UCH-1 (cell line): ENCODE measurements around a stretch of chr17.

GRCh38 chr17:77115477-77115920 is 25.3 kb upstream of the SEC14L1 start:
- RRBS = no CpG with 5 or more reads among the region's 2 CpGs

DNA sequence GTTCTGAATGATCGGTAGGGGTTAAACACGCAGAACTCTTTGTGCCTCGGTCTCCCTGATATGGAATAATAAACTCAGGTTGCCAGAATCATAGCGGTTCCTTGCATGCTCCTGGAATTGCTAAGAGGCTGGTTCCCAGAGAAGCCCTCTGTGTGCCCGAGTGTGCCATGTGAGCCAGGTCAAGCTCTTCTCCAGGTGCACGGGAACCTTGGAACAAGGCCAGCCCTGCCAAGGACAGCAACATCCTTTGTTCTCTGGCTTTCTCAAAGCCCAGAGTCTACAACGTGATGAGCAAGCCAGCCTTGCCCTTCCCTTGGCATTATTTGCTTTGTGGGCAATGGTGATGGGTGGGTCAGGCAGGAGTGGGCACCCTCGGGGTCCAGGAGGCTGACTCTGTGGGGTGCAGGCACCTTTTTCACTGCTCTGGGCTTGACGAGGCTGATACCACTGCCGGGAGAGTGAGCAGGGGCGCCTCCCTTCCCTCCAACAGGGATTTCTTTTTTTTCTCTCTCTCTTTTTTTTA is 14.2 kb upstream of the SEC14L1 start:
- RRBS = no CpG with 5 or more reads among the region's 11 CpGs

- RRBS = 3% methylated on average over 29 of the region's 62 CpGs
Measured at GRCh38 chr17:77140196-77140862, 440 bp upstream of the SEC14L1 start.

- RRBS = no CpG with 5 or more reads among the region's 4 CpGs
Measured at GRCh38 chr17:77151116-77151367, 10.3 kb downstream of the SEC14L1 start.

DNA sequence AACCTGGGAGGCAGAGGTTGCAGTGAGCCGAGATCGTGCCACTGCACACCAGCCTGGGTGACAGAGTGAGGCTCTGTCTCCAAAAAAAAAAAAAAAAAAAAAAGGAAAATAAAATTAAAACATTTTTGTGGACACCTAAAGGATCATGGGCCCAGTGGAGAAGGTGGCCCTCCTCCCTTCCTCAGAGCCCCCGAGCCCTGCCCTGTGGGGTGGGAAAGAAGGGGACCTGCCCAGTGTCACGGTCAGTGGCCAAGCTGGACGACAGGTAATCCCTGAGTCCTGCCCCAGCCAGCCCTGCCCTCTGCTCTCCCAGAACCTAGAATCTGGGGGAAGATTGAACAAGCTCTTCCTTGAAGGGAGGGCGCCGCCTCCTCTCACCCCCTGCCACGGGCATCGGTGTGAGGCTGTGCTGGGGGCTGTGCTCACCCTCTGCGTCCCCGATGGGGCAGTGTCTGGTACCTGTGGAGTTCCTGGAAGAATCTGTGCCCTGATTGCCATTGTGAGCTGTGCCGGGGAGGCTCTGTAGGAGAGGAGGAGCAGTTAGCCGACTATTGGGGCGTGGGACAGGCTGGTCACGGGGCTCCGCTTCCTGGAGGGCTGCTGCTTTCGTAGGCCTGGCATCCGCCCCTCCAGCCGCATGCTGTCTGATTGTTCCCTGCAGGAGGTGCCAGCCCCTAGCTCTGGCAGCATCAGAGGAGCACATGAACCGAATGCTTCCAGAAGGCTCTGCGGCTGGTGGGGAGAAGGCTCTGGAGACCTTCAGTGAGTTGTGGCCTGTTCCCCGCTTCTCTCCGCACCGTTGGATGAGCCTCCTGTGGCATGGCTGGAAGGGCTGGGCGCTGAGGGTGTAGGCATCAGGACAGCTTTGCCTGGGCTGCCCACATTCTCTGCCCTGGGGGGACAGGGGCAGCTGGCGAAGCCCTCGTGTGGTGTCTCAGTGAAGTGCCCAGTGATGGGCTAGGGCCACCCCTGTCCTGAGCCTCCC is 53.9 kb upstream of the SEPTIN9 start:
- RRBS = no CpG with 5 or more reads among the region's 27 CpGs

DNA sequence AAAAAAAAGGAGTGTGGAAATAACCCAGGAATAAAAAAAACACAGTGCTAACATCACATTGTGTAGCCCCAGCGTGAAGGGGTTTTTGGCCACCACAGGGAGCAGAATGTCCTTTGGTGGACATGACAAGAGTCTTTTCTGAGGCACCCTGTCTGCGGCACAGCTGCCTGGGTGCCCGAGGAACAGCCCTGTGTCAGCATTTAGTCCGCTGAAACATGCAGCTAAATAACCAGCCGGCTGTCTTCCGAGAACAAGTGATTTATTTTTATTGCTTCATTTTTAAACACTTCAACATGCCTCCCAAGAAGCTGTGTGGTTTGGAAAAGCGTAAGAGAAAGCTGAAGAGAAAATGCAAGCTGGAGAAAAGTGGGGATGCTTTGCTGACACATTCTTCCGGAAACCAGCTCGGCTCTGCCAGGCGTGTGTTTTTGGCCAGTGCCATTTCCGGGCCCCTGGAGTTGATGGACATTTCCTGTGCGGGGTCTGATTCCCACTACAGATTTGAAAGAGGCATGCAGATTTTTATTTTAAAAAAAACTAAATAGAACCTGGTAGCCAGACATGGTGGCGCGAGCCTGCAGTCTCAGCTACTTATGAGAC is 45.9 kb upstream of the SEPTIN9 start:
- RRBS = 43% methylated on average over 4 of the region's 14 CpGs

GRCh38 chr17:77254829-77255328 is 26.4 kb upstream of the SEPTIN9 start:
- RRBS = 87% methylated on average over 1 of the region's 13 CpGs

DNA sequence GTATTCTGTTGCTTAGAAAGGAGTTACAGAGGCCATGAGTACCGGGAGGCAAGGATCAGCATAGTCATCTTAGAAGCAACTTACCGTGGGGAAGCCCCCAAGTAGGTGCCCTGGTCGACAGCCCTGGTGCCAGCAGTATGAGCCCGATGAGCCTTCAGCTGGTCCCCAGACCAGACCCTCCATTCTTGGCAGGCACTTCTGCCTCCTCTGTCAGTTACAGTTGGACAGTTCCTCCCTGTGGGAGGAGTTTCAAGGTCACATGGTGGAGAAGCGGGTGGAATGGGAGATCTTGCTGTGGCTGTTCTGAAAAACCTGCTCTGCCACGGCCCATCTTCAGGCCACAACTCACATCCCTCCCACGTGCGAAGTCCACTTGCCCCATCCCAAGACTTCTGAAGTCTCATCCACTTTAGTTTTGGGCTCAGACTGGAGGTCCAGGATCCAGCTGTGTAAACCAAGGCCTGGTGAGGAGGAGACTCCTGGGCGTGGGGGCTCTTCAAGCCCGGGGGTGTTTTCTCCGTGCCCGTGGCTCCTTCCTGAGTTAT is 7.1 kb upstream of the SEPTIN9 start:
- RRBS = no CpG with 5 or more reads among the region's 12 CpGs

DNA sequence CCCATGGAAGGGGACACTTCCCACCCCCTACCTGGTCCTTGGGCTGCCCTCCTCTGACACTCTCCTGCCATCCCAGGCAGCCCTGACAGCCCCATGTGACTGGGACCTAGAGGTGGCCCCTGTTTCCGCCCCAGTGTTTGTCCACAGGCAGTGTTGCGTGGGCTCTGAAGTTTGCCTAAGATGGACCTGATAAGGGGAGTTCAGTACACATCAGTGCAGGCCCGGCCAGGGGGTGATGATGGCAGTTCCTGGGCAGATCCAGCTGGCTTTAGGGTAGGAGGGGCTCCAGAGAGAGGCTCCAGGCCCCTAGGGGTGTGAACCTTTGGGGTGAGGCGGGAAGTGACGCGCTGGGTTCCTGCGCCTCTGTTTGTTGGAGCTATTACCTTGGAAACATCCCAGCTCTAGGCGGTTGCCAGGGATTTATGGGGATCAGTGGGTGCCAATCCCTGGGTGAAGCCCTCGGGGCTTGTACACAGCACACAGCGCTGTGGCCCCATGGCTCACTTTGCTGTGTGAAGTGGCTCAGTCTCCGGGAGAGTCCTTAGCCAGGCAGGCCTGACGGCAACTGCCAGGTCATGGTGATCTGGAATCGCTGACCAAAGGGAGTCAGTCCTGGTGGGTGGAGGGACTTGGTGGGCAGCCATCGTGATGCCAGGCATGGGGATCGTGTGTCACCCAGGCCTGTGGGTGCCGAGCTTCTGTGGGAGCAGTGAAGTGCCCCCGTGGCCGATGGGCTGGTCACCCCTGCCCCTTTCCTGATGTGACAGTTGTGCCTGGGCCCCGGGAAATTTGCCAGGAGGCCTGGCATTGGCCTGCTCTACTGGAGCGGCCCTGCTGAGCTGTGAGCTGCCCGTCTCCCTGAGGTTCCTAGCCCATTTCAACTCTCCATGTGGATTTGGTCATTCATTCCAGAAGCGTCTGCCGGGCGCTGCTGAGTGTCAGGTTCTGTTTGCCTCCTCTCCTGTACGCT is 5.6 kb downstream of the SEPTIN9 start:
- RRBS = no CpG with 5 or more reads among the region's 25 CpGs

DNA sequence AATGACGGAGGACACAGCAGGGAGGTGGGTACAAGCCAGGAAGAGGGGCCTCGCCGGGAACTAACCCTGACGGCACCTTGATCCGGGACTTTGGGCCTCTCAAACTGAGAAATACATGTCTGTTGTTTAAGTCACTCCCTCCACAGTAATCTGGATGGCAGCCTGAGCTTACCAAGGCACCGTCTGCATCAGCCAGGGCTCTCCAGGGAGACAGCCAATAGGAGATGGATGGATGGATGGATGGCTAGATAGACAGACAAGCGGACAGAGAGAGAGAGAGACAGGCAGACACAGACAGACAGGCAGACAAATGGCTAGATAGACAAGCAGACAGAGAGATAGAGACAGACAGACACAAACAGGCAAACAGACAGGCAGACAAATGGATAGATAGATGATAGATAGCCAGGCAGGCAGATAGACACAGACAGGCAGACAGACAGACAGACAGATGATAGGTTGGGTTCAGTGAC is 14.8 kb downstream of the SEPTIN9 start:
- RRBS = no CpG with 5 or more reads among the region's 7 CpGs

DNA sequence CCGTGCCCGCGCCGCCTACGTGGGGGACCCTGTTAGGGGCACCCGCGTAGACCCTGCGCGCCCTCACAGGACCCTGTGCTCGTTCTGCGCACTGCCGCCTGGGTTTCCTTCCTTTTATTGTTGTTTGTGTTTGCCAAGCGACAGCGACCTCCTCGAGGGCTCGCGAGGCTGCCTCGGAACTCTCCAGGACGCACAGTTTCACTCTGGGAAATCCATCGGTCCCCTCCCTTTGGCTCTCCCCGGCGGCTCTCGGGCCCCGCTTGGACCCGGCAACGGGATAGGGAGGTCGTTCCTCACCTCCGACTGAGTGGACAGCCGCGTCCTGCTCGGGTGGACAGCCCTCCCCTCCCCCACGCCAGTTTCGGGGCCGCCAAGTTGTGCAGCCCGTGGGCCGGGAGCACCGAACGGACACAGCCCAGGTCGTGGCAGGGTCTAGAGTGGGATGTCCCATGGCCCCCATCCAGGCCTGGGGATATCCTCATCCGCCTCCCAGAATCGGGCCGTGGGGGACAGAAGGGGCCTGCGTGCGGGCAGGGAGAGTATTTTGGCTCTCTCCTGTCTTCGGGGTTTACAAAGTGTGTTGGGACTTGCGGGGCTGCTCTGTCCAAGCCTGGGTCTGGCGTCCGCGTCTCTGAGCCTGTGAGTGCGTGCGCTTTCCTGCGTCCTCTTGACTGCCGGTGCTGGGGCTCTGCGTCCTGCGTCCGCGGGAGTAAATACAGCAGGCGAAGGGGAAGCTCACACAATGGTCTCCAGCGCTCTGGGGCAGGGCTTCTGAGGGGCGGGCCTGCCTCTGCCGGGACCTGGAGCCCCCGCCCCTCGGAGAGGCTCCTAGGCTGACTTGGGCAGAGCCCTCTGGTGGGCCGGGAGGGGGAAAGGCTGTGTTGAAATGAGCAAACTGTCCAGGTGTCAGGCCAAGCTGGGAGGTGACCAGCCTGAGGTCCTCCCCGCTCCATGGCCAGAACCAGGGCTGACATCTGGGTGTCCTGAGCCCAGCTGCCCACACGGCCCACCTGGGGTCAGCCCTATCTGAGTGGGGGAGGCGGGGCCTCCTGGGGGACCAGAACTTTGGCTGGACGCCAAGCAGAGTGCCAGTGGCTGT is 92.8 kb downstream of the SEPTIN9 start:
- RRBS = 75% methylated on average over 4 of the region's 68 CpGs

DNA sequence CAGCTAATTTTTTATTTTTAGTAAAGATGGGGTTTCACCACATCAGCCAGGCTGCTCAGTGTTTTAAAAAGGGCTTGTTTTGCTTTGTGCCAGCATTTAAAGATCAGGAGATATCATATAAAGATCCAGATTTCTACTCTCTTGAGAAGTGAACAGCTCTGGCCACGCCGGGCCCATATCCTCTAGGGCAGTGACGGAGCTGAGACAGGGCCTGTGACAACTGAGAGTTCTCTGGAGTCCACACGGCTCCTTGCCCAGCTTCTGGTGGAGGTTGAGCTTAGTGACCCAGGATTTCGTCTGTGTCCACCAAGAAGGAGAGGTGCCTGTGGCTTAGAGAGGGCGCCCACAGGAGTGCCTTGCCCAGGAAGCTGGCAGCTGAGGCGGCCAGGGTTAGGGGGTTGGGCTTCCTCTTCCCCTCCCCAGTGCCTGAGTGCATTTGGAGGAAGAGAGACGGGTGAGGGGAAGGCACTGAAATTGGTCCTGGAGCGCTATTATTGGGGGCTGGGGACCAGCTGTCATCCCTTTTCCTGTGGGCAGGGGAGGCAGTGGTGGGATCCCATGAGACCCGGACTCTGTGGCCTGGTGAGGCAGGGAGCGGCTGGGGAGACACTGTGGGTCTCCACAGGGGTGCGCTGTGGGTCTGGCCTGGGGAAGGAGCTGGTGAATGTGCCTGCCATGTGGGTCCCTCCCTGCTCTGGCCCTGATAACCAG is 119.0 kb downstream of the SEPTIN9 start:
- RRBS = no CpG with 5 or more reads among the region's 12 CpGs

GRCh38 chr17:77407555-77408747 is 126.7 kb downstream of the SEPTIN9 start:
- RRBS = no CpG with 5 or more reads among the region's 20 CpGs

- RRBS = 39% methylated on average over 6 of the region's 18 CpGs
Measured at GRCh38 chr17:77427431-77428177, 146.3 kb downstream of the SEPTIN9 start.

GRCh38 chr17:77449600-77450296 is 168.4 kb downstream of the SEPTIN9 start:
- RRBS = no CpG with 5 or more reads among the region's 20 CpGs

DNA sequence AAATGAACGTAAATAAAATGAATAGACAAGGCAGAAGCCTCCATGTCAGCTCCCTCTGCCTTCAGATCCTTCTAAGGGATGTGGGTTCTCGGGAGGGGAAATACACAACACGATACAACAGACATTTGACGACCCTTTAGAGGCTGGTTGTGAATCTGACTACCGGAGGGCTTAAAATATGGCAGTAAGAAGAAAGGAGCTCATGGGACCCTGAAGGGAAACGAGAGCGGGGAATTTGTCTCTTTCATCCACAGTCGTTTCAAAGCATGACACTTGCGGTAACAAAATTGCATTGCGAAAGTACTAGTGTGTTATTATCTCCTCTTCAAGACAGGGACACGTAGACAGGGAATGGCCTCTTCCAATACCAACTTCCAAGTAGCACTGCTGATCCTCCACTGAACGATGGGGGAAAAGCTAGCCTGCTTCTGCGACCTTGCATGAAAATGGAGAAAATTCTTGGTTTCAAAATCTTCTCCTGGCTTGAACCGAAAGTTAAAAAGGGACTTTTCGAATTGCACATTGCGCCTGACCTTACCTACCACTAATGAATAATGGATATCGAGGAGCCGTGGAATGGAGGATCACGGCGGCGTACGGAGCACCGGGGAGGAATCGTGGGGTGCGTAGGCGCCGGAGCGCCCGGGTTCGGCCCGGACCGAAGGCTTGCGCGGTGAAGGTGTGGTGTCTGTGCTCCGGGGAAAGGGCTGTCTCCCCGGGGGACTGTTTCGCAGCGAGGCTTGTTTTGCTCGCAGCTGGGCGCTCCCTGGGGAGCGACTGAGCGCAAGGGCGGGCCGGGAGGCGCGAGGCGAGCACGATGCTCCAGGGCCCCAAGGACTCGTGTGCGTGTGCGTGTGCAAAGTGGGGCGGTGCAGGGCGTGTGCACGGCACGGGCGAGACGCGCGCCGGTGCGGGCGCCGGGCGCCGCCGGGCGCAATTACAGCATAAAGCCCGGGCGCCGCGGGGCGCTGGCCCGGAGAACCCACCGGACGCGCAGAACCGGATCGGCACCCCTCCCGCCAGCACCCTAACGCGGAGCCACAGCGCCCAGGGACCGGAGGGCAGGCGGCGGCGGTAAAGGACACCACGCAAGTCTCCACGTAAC is 904 bp upstream of the TNRC6C start:
- RRBS = 3% methylated on average over 23 of the region's 88 CpGs

GRCh38 chr17:78113802-78114833 is 14.4 kb downstream of the TMC6 start:
- RRBS = 76% methylated on average over 2 of the region's 28 CpGs

DNA sequence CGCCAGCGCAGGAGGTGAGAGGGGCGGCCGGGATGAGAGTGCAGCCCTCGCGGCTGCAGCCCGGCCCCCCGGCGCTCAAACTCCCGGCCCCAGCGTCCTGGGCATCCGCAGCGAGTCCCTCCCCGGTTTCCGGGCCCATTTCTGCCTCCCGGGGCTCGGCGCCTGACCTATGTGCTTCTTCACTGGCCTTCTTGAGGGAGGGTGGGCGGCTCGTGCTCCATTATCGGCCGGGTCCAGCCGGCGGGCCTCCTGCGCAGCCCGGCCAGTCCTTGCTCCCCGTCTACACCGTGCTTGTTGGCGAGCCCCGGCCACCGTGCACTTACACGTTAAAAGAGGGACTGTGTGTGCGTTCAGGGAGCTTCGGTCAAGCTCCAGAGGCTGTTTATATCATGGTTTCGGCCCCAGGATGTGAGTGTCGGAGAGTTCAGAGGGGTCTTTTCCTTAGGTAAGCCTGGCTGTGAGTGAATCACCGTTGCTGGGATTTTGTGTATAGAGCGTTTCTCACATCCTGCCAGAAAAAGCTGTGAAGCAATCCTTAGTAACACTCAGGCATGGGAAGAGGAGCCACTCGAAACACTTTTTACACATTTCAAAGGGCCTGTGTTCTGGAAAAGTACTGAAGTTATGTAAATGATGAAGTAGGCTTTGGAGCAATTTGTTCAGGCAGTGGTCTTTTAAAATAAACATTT is 490 bp downstream of the PGS1 start:
- RRBS = 5% methylated on average over 17 of the region's 39 CpGs

GRCh38 chr17:78389799-78390930 is 11.7 kb downstream of the PGS1 start:
- RRBS = no CpG with 5 or more reads among the region's 24 CpGs

DNA sequence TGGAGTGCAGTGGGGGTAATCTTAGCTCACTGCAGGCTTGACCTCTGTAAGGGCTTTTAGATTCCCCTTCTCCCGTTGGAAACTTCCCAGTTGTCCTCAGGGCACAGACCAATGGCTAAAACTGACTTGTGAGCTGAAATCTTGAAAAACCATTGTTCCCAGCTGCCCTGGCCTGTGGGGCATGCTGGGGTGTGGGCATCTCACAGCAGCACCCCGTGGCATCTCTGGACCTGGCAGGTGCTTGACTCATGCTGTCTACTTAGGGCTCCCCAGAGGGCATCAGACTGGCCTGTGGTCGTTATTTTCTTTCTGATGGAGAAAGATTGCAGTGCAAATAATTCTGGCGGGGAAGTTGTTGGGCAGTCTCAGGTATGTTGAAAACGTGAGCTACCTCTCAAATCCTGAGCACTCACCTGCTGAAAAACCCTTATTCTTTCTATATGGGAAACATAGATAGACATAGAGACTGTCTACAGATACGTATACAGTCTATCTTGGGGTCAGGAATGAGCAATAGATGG is 33.6 kb downstream of the PGS1 start:
- RRBS = no CpG with 5 or more reads among the region's 6 CpGs